Ishikawa (cell line): ENCODE results near the genes P3R3URF and TAL1.

GRCh38 chr1:45739993-45740212 lies 10.6 kb downstream of the IPP start:
- RRBS = no CpG with 5 or more reads among the region's 2 CpGs

DNA sequence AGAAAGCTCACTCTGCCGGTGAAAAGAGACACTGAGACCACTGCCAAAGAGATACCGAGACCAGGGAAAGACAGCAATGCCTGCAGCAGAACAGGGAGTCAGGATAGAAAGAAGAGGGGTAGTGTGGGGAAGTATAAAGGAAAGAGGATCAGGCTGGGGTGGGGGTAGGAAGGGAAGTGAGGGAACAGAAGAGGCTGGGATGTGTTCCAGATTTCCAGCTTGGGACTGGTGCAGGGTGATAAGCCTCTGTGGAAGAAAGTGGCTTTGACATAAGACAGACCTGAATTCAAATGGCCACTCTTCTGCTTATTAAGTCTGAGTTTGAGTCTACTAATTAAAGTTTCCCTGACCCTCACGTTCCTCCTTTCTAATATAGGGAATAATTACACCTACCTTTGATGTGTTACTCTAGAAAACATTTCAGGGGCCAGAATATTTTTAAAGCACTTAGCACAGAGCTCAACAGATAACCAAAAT lies 105.8 kb downstream of the PIK3R3 start:
- RRBS = no CpG with 5 or more reads among the region's 3 CpGs

- RRBS = 17% methylated on average over 3 of the region's 20 CpGs
Measured at GRCh38 chr1:46131391-46132014, 926 bp downstream of the PIK3R3 start.

- RRBS = no CpG with 5 or more reads among the region's 10 CpGs
Measured at GRCh38 chr1:46176395-46176918, at the start of gene P3R3URF. Gene P3R3URF, minus strand, starts transcription at chr1:46176488.

GRCh38 chr1:46188005-46188515 lies 10.2 kb downstream of the POMGNT1 start:
- RRBS = no CpG with 5 or more reads among the region's 6 CpGs

DNA sequence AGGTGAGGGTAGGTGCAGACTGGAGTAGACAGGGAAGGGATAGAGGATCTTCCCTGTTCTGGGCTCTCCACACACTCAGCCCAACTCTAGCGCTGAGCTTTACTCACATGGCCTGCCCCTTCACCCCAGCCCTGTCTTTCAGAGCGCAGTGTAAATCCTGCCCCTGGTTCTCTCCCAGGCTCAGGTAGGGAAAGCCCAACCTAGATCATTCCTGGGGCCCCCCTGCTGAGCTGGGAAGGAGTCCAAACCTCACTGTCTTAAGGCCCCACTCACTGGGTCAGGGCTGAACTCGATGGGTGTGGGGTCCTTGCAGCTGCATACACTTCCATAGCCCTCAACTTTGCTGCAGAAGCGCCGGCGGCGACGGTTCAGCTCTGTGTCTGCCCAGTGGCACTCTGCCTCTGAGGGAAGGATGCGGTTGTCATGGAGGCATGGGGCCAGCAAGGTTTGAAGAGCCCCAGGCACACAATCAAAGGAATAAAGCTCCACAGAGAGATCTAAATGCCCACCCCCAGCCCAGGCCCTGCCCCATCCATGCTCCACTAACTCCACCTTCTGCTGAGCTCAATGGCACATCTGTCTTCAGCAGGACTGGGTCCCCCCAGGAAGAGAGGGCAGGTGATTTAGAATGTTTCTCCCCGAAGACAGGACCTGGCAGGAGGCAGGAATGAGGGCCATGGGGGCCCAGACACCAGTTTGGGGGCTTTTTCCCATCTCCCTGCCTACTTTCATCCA lies 4.1 kb downstream of the POMGNT1 start:
- RRBS = no CpG with 5 or more reads among the region's 10 CpGs

- RRBS = 100% methylated on average over 1 of the region's 10 CpGs
Measured at GRCh38 chr1:46195599-46196171, 2.5 kb downstream of the POMGNT1 start.

DNA sequence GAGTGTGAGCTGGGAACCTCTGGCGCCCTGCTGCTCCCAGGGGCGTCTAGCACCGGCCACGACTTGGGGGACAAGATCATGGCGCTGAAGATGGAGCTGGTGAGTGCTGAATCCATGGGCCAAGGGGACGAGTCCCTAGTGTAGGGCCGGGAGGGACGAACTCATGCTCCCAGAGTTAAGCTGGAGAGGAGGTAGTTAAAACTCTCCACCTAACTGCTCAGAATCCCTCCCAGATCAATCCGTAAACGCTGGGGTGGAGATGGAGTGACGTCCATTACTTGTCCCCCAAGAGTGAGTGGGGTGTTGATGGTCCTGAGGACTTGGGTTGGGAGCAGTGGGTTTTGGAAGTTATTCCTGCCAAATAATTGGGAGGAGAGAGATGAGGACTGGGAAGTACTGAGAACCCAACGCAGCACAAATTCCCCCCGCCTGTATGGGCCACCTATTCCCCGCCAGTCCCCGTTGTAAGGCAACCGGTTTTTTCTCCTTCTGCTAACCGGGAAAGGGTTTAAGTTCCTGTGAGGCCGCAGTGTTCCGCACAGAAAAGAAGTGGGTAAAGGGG lies 473 bp downstream of the LURAP1 start:
- RRBS = 11% methylated on average over 5 of the region's 19 CpGs

GRCh38 chr1:46285820-46286742 lies 17.3 kb downstream of the LRRC41 start:
- RRBS = 96% methylated on average over 12 of the region's 28 CpGs

- RRBS = no CpG with 5 or more reads among the region's 6 CpGs
Measured at GRCh38 chr1:46352545-46353245, 12.1 kb downstream of the NSUN4 start.

DNA sequence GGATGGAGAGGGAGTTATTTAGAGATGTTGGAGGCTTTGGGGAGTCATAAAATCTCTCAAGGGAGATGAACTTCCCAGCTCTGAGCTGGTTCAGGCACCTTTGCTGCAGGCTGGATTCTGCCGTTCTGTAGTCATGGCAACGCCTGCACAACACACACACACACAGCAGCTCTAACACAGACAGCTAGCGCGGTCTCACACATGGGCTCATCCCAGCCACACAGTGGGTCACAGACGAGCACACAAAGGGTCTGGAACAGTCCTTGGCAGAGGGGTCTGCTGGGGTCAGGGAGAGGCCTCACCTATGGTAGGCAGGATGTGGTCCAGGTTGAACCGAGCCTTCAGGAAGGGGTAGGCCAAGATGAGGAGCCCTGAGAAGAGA lies 1.8 kb downstream of the KNCN start:
- RRBS = no CpG with 5 or more reads among the region's 6 CpGs

GRCh38 chr1:46672006-46672317 lies 308 bp downstream of the TEX38 start:
- RRBS = no CpG with 5 or more reads among the region's 1 CpG

- RRBS = no CpG with 5 or more reads among the region's 8 CpGs
Measured at GRCh38 chr1:46847328-46847958, 48.6 kb downstream of the CYP4B1 start.

DNA sequence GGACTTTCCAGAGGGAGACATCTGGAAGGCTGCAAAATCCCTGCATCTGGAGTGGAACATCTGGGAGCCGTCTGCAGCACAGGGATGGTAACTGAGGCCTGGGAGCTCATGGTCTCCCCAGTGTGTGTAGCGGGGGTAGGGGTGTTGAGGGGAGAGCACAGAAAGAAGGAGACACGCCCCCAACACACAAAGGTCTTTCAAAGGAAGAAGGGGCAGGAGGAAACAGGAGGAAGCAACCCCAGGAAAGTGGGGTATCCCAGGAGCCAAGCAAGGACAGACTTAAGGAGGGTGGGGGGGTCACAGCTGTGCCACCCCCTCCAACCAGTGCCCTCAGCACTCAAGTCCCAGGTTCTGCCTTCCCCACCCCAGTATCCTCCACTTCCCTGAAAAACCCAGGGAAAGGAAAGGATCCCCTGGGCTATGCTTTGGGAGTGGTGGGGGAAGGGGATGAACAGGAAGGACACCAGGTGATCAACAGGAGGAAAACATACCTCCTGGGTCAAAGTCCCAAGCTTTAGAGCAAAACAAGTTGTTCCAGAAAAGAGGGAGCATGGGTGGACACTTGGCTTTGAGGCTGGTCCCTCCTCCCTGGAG lies 2.4 kb upstream of the PDZK1IP1 start:
- RRBS = no CpG with 5 or more reads among the region's 3 CpGs

GRCh38 chr1:47231668-47232733 lies at the start of gene TAL1:
Gene TAL1, minus strand, starts transcription at chr1:47232225.
- RRBS = 55% methylated on average over 29 of the region's 87 CpGs

- RRBS = 91% methylated on average over 20 of the region's 82 CpGs
Measured at GRCh38 chr1:47416819-47417389, 819 bp downstream of the FOXE3 start.

GRCh38 chr1:47432193-47433075 lies 5.4 kb upstream of the FOXD2 start:
- RRBS = no CpG with 5 or more reads among the region's 35 CpGs

GRCh38 chr1:47477981-47478537 lies 40.2 kb downstream of the FOXD2 start:
- RRBS = 21% methylated on average over 3 of the region's 12 CpGs

DNA sequence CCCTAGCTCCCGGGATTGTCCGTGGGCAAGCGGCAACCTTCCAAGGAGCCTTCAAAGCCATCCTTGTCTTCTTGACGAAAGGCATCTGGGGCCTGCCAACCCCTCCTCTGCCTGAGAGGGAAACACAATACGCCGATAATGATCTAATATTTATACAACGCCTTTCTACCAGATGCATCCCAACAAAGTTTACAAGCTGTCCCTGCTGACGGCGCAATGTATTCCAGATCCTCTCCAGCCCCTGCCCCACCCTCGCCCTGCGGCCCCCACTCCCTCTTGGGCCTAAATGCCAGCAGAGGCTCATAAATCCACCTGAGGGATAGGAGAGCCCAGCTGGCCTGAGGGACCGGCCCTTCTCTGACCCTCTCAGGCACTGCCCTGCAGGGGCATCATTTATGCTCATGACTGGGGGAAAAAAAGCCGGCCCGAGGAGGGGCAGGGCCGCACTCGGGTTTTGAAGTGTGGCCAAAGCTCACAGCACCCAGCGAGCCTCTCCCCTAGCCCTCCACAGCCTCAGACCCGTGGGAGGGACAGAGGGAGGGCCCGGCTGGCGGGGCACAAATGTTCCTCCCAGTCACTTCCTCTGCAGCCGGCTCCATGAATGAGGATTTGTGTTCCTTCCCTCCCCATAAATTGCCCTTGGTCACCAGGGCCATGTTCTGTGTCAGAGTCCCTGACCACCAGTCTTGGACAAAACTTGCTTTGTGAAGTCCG lies 140.3 kb downstream of the FOXD2 start:
- RRBS = 10% methylated on average over 9 of the region's 22 CpGs

DNA sequence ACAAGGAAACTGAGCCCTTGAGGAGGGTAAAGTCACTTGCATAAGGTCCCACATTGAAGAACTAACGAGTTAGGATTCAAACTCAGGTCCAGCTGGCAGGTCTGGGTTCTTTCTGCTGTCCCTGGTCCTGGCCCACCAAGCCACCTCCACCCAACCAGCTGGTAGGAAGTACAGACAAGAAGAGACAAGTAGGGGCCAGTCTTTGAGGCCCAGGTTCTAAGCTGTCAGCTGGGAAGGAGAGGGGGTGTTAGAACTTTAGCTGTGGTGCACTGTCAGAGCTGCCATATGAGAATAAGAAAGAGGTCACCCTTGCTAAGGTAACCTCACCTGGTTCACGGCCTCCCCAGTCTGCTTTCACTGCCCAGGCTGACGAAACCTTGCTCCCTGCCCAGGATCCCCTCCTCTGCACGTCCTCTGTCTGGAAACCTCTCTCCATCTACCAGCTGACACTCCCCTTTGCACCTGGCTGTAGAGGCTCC lies 188.5 kb downstream of the TRABD2B start:
- RRBS = no CpG with 5 or more reads among the region's 4 CpGs